ENCODE measurements around the genes OR52N5, CAVIN3, APBB1, TRIM3 and ARFIP2.

DNA sequence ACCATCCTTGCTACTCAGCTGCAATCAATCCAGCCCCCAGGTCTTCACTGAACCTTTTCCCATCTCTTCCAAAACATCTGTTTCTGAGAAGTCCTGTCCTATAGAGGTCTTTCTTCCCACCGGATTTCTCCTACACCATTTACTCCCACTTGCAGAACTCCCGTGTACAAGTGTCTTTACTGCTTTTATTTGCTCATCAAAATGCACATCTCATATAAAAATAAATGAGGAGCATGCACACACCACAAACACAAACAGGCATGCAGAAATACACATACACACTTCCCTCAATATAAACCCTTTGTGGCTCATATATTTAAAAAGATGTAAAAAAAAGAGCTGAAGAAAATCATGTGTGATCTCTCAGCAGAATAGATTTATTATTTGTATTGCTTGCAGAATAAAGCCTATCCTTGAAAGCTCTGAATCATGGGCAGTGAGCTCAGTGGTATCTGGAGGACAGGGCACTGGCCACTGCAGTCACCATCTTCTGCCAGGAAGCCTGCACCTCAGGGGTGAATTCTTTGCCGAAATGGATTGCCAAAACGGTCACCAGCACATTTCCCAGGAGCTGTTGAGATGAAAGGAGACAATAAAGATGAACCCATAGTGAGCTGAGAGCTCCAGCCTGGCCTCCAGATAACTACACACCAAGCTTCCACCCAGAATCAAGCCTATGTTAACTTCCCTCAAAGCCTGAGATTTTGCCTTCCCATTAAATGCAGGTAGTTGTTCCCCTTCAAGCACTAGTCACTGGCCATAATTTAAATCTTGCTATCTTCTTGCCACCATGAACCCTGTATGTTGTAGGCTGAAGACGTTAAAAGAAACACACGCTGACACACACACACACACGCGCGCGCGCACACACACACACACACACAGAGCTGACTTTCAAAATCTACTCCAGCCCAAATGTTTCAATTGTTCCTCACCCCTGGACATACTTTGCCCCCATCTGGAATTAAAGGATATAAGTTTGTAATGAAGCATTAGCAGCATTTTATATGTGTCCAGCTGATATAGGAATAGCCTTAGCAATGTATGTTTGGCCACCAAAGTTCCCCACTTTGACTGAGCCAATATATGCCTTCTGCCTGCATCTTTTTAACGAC lies 1.4 kb downstream of the HBG1 start:
- PRO-cap = no peak
- CAGE, long polyA plus RNA = no peak

- PRO-cap = no peak
- CAGE, long polyA plus RNA = no peak
These were observed 6.1 kb upstream of the HBE1 start for GRCh38 chr11:5275862-5276278.

DNA sequence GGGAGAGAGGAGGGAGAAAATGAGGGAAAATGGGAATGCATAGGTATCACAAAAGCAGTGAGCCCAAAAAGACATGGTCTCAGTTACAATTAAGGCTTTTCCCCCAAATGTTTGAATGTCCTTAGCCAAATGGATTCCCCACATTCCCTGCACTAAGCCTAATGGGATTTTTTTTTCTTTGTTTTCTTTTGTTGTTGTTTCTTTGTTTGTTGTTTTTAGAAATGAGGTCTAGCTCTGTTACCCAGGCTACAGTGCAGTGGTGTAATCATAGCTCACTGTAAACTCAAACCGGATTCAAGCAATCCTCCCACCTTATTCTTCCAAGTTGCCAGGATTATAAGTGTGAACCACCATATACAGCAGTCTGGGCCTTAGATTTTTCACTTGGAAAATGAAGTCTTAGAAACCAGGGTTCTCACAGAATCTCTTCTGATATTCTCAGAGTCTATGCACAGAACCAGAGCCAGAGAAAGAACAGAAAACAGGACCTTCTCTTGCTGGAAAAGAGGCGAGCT lies 420 bp downstream of the OR51M1 start:
- PRO-cap = no peak
- CAGE, long polyA plus RNA = no peak

- PRO-cap = no peak
- CAGE, long polyA plus RNA = no peak
These were observed 4.5 kb downstream of the UBQLN3 start for GRCh38 chr11:5505007-5506005.

- PRO-cap = no peak
- CAGE, long polyA plus RNA = no peak
These were observed 3.7 kb upstream of the TRIM34 start for GRCh38 chr11:5621057-5621639.

DNA sequence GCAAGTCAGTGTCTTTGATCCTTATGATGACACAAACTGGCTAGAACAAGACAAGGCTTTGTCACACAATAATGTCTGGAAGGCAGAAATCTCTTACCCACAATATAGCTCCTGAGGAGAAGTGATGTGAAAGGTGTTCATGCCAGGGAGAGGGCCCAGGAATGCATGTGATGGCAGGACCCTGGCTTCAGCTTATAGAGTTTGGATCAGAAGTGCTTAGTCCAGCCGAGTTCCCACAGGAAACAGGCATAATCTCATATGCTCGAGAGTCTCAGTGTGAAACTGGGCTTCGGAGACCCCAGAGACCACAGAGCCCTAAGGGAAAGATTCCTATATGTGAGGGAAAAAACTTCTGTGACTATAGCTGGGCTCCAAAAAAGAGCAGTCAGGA lies at the start of gene OR52N5:
Gene OR52N5 (minus strand): TSS at position 158 of the 391 bp plus-strand sequence.
- PRO-cap = no peak
- CAGE, long polyA plus RNA = no peak

DNA sequence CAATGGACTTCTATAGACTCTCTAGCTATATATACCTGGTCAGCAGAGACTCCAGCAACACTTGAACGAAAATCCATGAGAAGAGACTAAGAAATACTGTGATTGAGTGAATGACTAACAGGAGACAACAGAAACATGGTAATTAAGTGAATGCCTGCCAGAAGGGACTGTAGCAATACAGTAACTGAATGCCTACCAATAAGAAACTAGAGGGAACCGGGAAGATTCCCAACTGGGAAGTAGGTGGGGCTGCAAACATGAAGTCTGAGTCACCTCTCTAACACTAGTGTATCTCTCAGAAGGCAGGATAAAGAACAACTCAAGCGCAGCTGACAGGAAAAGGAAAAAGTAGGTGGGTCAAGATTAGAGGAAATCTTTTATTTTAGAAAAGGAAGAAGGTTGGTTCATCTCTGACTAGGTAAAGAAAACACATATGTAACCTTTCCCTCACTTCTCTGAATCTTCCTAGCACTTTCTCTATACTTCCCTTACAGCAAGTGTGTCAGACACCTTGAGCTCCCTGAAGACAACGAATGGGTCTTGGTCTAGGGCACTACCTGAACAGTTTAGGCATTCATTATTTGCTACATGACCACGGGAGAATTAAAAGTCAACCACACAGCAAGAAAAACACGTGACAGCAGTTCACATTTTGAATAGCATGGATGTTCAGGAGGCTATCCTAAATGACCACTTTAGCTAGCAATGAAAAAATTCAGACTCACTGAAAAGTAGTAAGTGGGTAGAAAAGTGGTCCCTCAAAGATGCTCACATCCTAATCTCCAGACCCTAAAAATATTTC lies 14.1 kb downstream of the C11orf42 start:
- PRO-cap = no peak
- CAGE, long polyA plus RNA = no peak

DNA sequence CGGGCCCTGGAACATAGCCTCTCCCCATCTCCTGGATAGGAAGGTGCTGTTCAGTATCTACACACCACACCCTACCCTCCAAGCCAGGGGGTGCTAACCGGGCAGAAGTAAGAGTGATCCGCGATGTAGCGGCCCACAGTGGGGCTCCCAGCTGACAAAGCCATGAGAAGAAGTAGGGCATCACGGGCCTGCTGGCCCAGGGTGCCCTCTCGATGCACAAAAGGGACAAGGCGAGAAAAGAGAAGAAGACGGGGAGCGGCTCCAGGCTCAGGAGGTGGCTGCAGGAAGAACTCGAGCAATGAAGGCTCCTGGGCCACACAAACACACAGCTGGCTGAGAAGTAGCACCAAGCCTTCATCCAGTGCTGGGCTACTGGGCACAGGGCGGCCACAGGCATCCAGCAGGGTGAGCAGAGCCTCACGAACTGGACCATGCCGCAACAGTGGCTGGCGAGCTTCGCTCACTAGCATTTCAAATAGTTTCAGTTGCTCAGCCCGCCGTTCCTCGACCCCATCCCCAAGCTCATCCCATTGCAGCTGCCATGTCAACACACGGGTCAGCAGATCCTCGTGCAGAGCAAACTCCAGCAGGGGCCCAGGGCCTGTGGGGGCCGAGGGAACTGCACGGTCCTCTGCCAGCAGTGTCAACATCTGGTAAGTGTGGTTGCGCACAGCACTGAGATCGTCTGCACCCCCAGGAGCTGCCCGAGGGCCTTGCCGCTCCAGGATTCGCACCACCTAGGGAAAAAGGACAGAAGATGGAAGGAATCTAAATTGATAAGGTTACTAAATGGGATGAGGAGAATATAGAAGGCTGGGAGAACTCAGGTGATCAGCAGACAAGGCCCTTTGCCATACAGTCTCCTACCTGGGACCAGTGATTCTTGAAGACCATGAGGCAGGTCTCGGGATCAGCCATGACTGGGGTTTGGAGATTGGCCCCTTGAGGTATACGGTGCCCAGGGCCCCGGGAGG lies 10.6 kb downstream of the FHIP1B start:
- PRO-cap = no peak
- CAGE, long polyA plus RNA = no peak

DNA sequence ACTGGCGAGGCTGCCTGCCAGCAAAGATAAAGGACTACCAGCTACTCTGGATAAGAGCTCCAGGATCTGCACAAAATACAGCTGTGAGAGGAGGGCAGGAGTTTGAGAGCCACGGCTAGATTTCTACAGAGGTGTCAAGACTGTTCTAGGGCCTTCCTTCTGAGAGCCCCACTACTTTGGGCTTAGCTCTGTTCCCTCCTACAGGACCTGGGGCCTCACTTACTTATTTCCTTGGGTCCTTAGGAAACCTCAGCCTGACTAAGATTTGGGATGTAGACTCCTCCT lies 9.7 kb upstream of the CCKBR start:
- PRO-cap = no peak
- CAGE, long polyA plus RNA = no peak

DNA sequence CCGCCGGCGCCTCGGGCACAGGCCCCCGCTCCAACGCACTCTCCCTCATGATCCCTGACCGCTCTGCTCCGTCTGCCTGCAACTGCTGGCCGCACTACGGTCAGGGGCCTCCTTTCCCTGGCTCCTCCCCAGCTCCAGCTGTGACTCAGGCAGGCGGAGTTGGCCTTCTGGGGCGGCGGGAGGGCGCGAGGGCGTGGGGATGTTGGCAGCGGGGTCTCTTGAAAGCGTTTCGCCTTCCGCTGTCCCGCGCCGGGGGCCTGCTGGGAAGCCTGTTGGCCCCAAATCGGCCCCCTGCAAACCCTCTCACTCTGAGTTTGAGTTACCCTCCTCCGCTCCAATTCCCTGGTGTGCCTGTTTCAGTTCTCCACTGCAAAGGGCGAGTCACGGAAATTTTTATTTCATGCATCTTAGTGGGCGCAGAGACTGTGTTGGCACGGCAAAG lies at the start of gene CAVIN3:
Gene CAVIN3 (minus strand): TSS at position 74 of the 442 bp plus-strand sequence.
- PRO-cap = no peak
- CAGE, long polyA plus RNA = no peak

- PRO-cap = bidirectional peak, plus-strand start at chr11:6419190, minus-strand start at chr11:6419070
- CAGE, long polyA plus RNA = no peak
These were observed at the start of gene APBB1 for GRCh38 chr11:6418071-6419329. Gene APBB1, minus strand, starts transcription at chr11:6419094.

DNA sequence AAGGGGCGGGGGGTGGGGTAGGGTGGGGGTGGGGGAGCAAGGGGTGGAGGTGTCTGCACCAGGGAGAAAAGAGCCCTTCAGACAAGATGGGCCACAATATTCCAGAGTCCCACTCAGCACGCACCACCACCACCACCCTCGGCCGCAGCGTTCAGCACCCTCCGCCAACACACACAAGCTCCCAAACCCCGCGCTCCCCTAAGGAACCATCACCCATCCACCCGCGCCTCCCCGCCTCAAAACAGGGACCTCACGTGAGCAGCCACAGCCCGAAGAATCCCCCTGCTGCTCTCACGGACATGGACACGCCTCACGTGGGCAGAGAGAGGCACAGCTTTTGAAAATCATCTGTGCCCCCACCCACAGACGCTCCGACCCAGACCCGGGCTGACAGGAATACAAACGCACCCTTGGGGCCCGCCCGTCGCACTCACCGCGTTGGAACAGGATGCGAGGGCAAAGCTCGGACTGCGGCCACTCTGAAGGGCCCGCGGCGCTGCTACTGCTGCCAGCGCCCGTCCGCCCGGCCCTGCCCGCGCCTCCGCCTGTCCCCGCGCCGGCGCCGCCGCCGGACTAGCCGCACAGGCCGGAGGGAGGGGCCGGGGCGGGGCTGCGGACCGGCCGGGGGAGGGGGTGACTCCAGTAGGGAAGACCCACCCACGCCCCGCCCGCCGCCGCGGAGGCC lies at the start of gene TRIM3:
Gene TRIM3 (minus strand): TSS at position 585 of the 685 bp plus-strand sequence.
- PRO-cap = bidirectional peak, plus-strand start at position 275 of the sequence, minus-strand start at position 243 of the sequence; bidirectional peak, plus-strand start outside the sequence, minus-strand start at position 575 of the sequence
- CAGE, long polyA plus RNA = no peak

DNA sequence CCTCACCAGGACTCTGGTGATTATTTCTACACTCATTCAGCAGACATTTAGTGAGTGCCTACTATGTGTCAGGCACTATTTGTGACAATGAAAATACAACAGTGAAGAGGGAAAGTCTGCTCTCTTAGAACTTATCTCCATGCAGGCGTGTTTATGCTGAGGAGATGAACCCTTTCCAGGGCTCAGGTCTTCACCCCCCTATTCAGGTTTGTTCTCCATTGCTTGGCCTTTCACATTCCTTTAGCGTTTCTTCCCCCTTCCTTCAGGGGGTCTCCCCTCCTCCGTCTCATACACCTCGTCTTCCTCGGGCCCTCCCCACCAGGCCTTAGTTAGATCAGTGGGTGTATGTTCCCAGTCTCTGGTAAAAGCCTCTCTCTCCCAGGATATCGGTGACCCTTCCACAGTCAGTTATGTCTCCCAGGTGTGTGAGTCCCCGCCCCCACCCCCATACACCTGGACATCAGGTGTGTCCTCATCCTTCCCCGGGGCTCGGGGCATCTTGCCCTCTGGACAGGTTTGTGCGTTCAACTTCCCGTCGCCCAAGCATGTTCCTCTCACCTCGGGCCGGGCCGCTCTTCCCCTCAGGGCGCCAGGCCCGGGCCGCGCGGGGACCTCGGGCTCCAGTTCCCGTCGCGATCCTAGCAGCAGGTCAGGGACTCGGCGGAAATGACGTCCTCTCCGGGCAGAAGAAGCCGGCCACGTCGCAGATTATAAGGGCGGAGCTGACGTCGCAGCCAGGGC lies at the start of gene ARFIP2:
Gene ARFIP2 (minus strand): TSS at position 659 of the 741 bp plus-strand sequence.
- PRO-cap = bidirectional peak, plus-strand start outside the sequence, minus-strand start at position 651 of the sequence
- CAGE, long polyA plus RNA = start-site peak on the minus strand centred at position 633 of the sequence, 24 bp wide, 142 and 163 reads in 2 replicates

- PRO-cap = no peak
- CAGE, long polyA plus RNA = no peak
These were observed 3.1 kb downstream of the TIMM10B start for GRCh38 chr11:6484115-6485007.

DNA sequence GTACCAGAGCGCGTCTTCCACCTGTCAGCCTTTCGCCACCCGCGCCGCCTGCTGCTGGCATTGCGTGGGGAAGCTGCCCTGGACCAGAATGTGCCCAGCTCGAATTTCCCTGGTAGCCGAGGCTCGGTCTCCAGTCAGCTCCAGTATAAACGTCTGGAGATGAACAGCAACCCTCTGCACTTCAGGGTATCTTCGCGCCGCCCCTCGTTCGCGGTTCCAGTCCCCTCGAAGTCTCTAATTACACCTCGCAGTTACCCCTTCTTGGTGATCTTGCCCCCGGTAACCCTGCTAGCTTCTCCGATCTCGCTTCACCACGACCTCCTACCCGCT lies 32.2 kb downstream of the RRP8 start:
- PRO-cap = no peak
- CAGE, long polyA plus RNA = no peak

GRCh38 chr11:6608785-6609298 lies 3.2 kb downstream of the TAF10 start:
- PRO-cap = no peak
- CAGE, long polyA plus RNA = no peak

GRCh38 chr11:7554032-7554529 lies 40.3 kb downstream of the PPFIBP2 start:
- PRO-cap = no peak
- CAGE, long polyA plus RNA = no peak

- PRO-cap = no peak
- CAGE, long polyA plus RNA = no peak
These were observed 62.2 kb downstream of the PPFIBP2 start for GRCh38 chr11:7575681-7576735.

DNA sequence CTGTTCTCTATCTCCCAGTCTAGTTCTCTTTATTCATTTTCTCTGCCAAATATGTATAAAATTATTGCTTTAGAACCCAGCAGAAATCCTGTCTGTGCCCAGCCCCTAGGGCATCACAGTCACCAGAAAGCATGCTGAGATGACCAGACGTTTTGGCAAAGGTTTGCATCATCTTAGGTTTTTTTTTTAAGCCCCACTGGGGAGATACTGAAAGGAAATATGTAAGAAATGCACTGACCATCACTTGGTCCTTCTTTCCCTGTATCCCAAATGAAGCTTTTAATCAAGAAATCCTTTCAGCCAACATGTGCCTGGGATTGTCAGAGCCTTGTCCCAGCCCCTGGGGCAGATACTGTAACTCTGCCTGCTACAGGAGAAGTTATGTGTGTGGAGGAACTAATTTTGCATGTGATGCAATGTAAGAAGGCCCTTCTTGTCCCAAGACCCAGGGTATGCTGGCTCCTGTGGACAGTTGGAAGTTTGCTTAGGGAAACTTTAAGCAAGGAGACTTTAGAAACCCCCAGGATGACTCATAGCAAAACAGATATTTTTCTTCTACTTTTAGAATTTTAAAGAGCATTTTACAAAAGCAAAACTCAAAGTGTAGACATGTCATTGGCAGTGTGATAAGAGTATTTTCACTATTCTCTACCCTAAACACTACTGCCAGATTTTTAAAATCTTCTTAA lies 65.6 kb downstream of the PPFIBP2 start:
- PRO-cap = no peak
- CAGE, long polyA plus RNA = no peak

- PRO-cap = no peak
- CAGE, long polyA plus RNA = no peak
These were observed 61.2 kb downstream of the CYB5R2 start for GRCh38 chr11:7612012-7612566.

Data from B cell (primary cell).